SJCRH30 (cell line): ENCODE results near the gene GALR1.

- RAMPAGE, long total RNA = no peak
Observed at GRCh38 chr18:76493816-76494178, 1.2 kb downstream of the ZNF516 start.

DNA sequence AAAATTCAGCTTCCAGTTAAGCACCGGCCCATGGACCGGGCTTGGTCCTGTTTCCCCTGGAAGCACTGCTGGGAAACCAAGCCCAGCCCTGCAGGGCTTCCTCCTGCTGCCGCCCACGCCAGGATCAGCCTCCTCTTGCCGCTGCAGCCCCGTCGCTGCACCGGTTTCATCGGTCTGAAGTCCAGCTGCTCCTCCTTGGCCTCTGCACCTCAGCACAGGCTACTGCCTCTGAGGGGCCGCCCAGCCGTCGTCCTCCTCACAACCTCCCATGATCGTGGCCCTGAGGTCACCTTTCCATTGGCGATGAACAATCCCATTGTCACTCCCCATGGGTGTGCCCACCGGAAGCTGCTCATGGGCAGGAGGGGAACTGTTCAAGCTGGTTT is 64.2 kb upstream of the ZNF516 start:
- RAMPAGE, long total RNA = no peak

- RAMPAGE, long total RNA = no peak
Observed at GRCh38 chr18:76756671-76757362, 65.5 kb upstream of the ZNF236 start.

DNA sequence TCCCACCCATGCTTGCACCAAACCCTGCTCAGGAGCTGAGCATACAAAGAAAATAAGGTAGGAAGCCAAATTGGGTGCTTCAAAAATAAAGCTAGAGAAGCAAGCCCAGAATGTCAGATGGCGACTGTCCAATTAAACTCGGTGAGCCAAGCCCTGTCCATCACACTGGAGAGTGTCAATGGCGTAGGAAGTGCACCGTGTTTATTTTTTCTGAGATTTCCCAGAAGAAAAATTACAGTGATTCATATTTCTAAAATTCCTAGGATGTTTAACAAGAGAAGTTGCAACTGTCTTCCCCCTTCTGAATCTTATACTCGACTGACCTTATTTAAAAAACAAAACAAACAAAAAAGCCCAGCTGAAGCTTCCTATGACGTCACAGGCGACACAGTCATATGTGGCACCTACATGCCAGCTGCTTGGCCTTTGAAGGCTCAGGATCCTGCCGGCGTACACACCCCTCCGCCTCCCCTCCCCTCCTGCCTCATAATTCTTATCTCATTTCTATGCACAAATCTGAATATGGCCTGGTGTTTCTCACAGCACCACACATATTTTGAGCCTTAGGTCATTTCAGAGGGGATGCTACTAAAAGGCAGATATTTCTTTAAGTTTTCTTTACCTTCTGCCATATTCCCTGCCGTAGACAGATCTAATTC is 60.8 kb downstream of the MBP start:
- RAMPAGE, long total RNA = no peak

DNA sequence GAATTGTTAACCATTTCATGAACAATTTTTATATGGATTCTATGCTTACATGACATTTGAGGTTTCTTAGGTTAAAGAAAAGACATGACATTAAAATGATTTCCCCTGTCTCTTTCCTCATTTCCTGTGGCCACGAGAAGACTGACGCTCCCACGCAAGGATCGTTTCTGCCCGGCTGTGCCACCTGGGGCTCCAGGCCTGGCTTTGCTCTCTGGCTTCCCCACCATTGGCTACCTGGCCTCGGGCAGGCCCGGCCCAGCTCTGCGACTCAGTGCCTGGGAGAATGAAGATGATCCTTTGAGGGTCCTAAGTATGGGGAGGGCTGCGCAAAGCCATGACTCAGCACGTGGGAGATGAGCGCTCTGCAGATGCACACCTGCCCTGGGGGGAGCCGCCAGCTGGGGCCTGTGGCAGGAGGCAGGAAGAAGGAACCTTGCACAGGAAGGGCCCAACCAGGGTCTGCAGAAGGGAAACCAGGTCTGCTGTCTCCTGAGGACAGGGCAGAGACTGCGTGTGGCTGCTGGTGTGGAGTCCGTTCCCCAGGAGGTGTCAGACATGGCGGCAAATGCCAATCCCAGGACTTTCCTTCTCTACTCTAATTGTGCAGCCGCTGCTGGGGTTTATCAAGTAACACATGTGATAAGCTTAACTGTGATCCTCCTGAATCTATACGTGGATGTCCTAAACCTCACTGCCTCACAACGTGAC is 33.0 kb downstream of the MBP start:
- RAMPAGE, long total RNA = no peak

- RAMPAGE, long total RNA = no peak
Observed at GRCh38 chr18:77101163-77102573, 30.9 kb downstream of the MBP start.

DNA sequence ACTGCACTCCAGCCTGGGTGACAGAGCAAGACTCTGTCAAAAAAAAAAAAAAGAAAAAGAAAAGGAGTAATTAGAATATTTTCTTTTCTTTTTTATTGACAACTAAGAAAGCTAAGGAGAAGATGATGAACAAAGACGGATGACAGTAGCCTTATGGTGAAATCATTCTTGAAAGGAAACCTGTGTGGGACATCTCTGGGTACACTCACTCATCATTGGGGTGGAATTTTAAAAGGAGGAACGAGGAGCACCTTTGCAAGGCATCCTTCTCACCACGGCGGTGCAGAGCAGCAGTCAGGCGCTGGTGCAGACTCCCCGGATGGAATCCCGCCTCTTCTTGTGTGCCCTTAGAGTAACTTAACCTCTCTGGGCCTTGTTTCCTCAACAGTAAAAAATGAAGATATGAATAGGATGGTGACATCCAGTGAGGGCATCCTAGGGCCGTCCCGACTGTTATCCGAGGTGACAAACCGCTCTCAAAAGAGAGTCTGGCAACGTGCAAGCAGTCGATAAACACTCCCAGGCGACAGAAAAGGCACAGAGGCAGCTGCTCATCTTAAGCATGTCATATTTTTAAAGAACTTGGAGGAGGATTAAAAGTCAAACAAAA is 2.5 kb downstream of the MBP start:
- RAMPAGE, long total RNA = no peak

DNA sequence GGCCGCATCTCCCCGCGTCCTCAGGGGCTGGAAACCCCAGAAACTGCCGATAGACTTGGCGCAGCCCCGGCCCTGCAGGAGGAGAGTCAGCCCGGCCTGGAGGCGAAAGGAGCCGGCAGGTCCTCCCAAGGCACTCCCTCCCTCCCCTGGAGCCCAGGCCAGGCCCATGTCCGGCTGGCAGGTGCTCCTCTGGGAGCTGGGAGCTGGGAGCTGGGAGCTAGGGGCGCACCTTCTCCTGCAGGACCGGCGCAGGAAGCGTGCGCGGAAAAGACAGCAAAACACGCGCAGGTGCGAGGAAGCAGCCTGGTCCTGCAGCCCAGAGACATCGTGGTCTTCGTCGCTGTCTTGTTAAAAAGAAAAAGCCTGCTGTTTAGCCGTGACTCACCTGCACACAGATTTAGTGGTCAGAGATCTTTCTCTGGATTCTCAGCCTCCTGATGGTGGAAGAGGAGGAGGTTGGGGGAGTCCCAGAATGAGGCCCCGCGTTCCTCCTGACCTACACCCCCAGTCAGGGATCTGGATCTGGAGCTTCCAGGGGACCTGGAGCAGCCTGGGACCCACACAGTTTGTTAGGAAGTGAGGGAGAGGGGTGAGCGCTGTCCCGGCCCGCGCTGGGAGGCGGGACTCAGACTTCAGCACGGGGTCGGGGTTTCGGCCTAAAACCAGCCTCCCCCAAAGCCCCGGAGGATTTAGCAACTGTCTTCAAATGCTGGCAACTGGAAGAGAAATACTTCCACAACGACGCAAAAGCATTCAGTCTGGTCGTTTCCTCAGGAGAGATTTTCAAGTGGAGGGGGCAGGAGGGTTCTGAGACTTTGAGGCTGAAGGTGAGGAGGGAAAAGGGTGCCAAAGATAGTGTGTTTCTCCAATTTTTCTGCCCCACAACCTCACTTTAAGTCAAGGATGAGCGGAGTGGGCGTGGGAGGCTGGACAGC is 815 bp upstream of the MBP start:
- RAMPAGE, long total RNA = no peak

DNA sequence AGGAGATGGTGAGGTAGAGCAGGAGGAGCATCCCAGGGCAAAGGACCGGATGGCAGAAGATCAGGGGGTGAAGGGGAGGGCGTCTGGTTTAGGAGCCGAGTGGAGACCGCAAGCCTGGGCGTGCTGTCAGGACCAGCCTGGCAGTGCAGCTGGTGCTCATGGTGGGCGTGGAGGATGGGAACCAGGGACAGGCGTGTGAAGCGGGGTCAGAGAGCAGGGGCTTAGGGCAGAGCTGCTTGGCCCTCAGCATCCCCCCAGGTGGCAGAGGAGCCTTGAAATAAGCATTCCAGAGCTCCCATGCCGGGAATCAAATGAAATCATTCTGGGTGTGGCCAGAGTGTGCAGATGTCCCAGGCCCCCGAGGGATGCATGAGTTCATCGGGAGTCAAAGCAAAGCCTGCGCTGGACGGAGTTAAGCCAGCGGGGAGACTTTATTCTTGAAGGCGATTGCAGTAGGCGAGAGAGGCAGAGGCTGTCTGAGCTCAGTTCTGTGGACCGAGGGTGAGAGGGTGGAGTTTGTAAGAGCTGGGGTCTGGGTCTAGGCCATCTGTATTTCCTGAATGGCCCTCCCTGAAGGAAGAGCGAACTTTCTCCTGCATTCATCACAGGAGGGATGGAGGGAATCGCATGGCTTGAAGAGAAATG is 33.1 kb upstream of the MBP start:
- RAMPAGE, long total RNA = no peak

DNA sequence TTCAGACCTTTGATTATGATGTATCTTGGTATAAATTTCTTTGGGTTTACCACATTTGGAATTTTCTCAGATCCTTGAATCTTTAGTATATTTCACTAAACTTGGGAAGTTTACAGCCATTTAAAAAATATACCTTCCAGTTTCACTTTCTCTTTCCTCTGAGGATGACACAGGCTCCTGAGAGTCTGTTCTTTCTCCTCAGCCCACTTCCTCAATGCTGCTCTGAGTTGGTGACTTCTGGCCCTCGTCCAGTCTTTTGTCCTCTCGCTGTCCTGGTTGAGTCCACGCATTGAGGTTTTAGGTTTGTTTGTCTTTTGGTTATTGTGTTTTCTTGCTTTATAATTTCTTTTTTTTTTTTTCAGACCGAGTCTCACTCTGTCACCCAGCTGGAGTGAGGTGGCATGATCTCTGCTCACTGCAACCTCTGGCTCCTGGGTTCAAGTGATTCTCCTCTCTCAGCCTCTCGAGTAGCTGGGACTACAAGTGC is 40.7 kb upstream of the GALR1 start:
- RAMPAGE, long total RNA = no peak

GRCh38 chr18:77249313-77250062 is at the start of gene GALR1:
TSS of gene GALR1 (plus strand) at chr18:77249848.
- RAMPAGE, long total RNA = no peak

- RAMPAGE, long total RNA = no peak
Observed at GRCh38 chr18:78643022-78643498, 336.6 kb upstream of the SALL3 start.

DNA sequence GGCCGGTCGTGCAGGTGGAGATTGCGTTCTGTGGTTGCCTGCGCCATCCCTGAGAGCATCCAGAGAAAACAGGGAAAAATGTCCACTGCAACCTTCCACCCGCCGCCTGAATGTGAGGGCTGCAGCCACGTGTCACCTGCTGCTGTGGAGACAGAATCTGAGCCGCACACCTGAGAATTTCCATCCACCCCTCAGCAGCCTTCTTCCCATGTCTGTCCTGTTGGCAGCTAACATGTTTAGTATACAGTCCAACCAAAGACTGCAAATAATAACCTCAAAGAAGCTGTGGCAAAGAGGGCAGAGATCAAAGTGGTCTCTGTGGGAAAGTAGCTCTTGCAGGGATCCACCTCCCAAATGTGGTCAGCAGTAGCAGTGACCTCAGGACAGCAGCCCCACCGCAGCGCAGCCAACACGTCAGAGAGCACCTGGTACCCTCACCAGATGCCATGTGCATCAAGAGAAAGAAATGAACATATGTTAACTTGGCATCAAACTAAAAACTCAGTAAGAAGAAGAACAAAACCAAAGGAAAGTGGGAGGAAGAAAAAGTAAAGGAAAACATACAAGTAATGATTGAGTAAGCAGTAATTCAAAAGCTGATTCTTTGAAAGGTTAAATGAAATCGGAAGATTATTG is 79.4 kb upstream of the NFATC1 start:
- RAMPAGE, long total RNA = no peak

DNA sequence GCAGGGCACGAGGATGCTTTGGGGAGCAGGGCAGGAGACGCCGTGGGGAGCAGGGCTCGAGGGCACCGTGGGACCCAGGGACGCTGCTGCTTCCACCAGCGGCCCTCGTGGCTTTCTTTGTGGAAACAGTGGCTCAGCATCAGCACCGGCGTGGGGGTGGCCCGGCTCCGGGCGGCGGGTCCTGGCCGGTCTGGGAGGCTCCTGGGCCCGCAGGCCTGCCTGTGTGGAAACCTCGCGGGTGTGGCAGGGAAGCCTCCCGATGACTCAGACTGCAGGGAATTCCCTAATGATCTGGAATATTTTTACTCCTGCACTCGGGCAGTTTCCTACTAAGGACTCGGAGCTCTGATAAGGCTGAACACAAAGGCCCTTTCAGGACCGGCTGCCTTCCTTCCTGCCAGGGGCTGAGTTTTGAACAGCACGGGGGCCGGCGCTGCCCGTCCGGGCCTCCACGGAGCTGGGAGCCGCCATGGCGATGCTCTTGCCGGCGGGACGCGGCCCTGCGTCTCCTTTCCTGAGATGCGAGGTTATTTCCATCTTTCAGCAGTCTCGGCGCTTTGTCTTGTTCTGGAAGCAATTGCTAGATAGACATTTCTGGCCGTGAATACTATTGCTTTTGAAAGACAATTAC is 62.7 kb downstream of the NFATC1 start:
- RAMPAGE, long total RNA = no peak

DNA sequence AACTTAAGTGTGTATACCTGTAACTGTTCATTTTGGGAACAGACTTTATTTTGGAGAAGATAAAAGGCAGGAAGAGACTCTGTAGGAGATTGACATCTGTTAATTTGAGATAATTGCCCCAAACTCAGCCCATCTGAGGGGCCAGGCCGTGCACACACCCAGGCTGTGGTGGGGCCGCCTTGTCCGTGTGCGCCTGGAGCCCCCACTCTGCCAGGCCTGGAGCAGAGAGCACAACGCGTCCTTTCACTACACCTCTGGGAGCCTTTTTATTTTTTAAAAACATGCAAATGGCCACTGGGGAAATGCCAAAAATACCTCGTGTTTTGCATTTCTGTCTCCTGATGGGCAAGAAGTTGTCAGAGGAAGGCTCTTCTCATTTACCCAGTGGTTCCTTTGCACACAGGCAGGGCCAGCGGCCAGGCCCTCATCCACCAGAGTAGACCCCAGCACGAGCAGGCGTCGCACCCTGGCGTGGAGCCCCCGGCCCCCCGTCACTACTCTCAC is 64.6 kb downstream of the NFATC1 start:
- RAMPAGE, long total RNA = no peak

DNA sequence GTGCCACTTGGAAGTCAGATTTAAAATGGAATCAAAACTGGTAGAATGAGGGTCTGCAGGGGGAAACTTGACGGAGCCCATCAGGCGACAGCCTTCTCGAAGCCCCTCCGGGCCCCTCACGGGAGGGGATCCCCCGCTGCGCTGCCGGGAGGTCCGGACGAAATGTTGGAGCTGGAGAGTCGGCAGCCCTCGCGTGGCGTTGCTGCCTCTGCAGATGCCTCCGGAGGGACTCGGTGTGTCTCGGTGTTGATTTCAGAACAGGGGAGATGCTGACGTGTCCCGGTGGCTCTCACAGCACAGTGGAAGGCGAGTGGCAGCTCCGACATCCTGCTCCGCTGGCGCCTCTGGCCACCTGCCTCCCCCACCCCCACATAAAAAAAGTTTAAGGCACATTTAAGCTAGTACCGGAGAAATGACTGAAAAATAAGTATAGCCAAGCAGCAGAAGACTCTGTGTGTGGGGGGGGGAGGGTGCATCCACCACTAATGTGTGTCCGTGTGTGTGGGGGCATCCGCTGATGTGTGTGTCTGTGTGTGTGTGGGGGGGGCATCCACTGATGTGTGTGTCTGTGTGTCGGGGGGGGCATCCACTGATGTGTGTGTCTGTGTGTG is 124.4 kb downstream of the NFATC1 start:
- RAMPAGE, long total RNA = no peak

- RAMPAGE, long total RNA = no peak
Observed at GRCh38 chr18:79522267-79522905, 126.7 kb downstream of the NFATC1 start.

- RAMPAGE, long total RNA = no peak
Observed at GRCh38 chr18:79528687-79529304, 133.1 kb downstream of the NFATC1 start.

DNA sequence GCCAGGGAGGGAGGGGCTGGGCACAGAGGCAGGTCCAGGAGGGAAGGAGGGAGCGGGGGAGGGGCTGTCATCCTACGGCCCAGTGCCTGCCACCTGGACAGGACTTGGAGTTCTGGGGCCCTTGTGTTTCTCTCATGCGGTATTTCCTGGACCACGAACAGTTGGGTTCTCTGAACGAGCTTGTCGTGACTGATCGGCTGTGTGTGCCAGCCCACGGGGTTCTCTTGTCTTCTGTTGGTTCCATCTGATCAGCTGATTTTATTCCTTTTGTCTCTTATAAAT is 46.5 kb upstream of the KCNG2 start:
- RAMPAGE, long total RNA = no peak

DNA sequence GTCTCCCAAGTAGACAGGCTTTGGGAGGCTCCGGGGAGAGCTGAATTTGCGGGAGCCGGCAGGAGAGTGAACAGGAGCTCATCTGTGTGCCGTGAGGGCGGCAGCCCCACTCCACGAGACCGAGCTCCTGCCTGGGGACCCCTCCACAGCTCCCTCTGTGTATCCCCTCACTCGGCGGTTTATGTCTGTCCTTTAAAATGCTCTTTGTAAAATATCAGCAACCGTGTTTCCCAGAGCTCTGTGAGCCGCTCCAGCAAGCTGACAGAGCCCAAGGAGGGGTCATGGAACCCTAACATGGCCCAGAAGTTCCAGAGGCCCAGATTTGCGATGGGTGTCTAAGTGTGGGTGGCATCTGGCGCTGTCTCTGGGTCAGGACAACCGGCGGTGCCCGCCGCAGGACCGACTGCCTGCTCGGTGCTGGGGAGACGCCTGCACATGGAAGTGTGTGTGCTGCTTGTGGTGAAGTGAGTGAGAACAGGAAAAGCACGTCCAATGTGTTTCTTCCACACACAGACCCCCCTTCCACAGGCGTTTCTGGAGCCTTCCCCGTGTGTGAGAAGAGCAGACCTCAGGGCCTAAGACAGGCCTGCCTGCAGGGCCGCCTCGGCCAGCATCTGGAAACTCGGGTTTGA is 34.8 kb downstream of the SLC66A2 start:
- RAMPAGE, long total RNA = no peak